ENCODE measurements around a stretch of chr10.

GRCh38 chr10:87093812-87094736 lies 569 bp downstream of the GLUD1 start:
- PRO-cap = bidirectional peak, plus-strand start at chr10:87094088, minus-strand start at chr10:87094070
- RAMPAGE, long total RNA, 2 experiments = start-site peak on the plus strand in 1 of 2 experiments, at chr10:87094238-87094377 at its widest, 12 reads per replicate

DNA sequence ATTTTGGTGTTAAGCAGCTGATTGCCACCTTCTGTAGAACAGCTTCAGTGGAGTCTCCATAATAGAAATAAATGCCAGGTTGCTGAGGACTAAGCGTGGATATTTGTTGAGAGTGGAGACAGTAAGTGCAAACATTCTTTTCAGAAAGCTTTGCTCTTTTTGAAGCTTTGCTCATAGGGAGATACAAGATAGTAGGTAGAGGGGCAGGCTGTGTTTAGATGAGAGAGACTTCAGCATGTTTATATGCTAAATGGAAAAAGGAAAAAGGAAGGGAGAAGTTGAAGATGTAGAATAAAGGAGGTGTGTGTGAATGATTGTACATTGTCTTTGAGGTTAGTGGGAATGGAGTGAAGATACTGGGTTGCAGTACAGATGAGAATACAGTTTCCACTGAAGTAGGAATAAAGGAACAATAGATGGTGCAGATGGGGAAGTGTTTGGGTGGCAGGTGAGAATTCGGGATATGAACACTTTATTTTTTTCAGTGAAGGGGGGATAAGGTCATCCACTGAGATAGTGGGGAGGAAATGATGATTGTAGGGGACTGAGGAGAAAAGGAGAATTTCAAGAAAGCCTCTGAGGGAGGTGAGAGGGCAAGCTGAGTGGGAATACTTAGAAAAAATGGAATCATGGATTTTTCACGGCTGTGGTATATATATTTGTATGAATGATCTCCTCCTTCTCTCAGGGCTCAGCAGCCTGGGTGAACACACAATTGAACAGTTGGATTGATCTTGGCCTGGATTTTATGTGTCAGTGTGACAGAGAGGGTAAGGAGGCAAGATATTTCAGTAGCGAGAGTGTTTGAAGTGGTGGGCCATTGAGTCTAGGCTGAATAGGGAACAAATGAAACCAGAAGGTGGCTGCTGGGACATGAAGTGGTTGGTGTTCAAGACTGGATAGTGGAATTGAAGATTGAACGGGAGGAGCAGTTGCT lies 21.4 kb downstream of the SHLD2 start:
- PRO-cap = no peak
- RAMPAGE, long total RNA, 2 experiments = no peak in any of the 2 experiments

DNA sequence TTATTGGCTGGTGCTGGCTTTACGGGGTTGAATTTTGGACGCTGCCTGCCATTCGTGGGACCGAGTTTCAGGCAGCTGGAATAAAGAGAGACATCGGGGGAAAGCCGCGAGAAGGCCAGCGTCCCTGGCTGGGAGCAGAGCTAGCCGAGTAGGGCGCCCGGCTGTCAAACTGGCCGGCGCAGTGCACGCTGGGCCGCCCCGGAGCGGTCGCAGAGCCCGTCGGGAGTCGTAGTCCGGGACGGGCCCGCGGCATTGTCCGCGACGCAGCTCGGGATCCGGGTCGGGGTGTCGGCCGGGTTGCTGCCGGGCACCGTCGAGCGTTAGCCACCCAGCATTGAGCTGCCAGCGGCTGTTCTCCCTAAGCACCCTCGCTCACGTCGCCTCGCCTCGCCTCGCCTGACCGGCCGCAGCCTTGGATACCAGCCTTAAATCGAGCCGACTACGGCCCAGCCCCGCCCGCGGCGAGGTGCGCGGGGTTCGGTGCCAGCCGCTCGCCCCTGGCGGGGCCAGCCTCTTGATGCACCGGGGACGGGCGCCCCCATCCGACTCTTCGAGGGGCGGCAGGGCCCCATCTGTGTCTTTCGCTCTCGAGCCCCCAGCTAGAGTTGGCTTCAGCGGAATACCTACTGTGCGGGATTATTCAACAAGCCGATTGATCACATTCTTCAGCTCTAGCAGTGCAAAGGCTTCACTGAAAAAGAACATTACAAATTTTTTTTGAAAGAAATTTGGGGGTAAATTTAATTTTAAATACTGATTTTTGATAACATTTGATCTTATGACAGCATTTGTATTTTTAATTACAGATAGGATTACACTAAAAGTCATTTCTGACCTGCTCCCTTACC lies 14.6 kb upstream of the NUTM2D start:
- PRO-cap = bidirectional peak, plus-strand start at position 252 of the sequence, minus-strand start outside the sequence; unidirectional peak, minus-strand start at position 516 of the sequence
- RAMPAGE, long total RNA, 2 experiments = no peak in any of the 2 experiments

- PRO-cap = no peak
- RAMPAGE, long total RNA, 2 experiments = no peak in any of the 2 experiments
Measured at GRCh38 chr10:87504997-87505769, 490 bp downstream of the MINPP1 start.

GRCh38 chr10:87532373-87532681 lies 27.6 kb downstream of the MINPP1 start:
- PRO-cap = no peak
- RAMPAGE, long total RNA, 2 experiments = no peak in any of the 2 experiments

DNA sequence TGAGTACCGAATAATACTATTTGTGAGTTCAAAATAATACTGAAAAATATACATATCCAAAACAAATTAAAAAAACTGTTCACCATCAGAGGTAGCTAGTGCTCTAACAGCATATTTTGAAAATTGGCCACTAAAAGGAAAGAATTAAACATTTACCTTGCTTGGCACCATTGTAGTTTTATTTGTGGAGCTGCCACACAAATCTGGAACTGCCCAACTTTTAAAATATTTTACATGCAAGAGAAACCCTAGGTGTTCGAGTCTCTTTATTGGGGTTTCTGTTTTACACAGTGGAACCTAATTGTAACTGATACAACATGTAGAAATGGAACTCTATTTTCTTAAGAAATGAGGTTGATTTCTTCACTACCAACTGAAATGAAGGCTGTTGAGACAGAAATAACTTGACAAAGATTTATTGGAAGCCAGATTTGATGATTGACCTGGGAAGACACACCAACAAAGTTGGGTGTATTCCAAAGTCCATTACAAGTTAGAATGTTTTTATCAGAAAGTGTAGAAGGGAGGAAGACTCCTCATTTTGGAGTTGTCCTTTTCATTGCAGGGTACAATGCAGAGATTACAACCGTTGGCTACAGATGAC lies 74.0 kb upstream of the PAPSS2 start:
- PRO-cap = no peak
- RAMPAGE, long total RNA, 2 experiments = no peak in any of the 2 experiments

GRCh38 chr10:87626227-87626660 lies 33.4 kb upstream of the PAPSS2 start:
- PRO-cap = no peak
- RAMPAGE, long total RNA, 2 experiments = no peak in any of the 2 experiments

DNA sequence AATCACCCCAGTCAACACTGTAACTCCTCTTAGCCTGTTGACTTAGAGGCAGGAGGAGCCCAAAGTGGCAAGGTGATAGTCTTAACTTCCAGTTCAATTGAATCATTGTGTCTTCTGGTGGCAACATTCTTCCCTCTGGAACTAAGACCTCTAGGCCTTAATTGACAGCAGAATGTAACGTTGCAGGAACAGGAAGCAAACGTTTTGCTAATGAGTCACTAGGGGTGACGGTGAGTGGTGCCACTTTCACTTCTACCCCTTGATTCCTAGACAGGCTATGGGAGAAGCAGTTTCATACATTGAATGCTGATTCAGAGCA lies 24.0 kb upstream of the PAPSS2 start:
- PRO-cap = no peak
- RAMPAGE, long total RNA, 2 experiments = no peak in any of the 2 experiments

DNA sequence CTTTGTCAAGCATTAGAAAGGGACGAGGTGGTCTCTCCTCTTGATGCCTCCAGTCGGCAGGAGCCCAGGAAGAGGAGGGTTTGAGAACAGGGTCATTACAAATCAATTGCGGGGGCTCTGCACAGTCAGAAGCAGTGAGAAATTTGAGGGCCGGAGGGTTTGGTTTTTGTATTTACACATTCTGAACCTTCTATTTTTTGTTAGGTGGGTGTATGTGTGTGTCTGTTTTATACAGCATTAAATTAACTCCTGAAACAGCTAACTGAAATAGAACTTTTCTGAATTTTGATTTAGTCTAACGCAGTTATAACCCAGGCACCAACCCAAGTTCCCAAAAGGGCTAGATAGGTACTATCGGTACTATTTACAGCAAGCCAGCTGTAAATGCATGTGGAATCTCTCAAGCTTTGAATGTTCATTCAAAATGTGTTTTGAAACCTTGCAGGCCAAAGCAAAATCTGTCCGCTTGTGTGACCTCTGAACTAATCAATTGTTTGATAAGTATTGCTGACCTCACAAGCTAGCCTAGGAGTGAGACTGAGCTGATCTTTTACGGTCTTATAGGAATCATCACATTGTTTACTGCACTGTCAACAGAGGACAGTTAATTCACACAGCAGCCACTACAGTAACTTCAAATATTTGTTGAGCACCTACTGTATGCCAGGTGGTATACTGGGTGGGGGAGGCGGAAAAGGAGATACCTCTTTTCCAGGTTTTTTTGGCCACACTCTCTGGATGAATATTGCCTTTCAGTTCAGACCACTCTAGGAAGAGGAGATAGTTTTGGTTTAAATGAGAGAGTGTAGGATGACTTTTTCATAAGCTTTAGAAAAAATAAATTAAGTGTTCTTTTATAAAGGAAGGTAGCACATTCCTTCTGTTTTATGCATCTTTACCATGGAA lies 2.1 kb downstream of the PAPSS2 start:
- PRO-cap = no peak
- RAMPAGE, long total RNA, 2 experiments = no peak in any of the 2 experiments

DNA sequence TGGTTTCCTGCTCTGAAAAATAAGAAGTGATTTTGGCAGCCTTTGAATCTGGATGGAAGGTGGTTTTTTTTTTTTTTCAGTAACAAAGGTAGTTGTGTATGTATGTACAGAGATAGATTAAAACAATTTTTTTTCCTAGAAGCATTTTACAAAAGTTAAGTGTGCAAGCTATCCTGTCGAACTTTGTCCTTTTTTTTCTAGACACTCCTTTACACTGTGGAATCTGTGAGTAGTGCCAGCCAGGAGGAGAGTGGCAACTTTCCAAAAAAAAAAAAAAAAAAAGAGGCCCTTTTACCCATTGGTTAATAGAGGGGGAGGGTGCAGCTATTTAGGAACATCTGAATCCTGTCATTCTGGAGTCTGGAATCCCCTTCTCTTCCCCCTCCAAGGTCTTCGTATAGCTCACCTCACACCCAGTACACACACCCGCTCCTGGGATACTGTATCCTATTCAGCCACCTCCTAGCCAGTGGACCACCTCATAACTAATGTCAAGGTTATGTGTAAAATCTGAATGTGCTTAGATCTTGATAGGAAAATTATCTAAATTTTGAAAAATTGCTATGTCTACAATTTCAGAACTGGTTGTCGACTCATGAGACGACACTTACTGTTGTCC lies 26.5 kb downstream of the PAPSS2 start:
- PRO-cap = no peak
- RAMPAGE, long total RNA, 2 experiments = no peak in any of the 2 experiments

DNA sequence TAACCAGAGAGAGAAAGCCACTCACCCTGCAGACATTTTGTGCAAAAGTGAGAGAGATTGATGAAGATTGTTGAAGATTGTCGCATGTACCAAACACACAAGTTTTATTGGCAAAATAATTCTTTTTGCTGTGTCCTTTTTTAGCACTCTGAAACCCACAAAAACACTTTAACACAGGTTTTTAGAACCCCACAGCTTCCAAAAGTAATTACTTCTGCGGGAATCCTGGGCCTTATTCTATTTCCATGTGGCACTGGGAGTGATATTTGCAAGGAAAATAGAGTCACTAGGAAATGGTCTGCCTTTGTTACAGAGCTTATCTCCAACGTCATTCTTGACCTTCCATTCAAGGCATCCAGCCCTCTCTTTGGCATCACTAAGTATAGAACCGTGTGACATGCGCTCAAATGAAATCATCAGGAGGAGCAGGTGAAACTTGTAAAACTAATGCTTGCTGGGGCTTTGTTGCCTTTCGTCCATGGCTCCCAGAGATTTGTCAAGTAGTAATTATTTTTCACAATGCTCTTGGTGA lies 73.3 kb downstream of the PAPSS2 start:
- PRO-cap = no peak
- RAMPAGE, long total RNA, 2 experiments = no peak in any of the 2 experiments

GRCh38 chr10:87861317-87861927 lies 1.9 kb downstream of the KLLN start:
- PRO-cap = no peak
- RAMPAGE, long total RNA, 2 experiments = no peak in any of the 2 experiments

DNA sequence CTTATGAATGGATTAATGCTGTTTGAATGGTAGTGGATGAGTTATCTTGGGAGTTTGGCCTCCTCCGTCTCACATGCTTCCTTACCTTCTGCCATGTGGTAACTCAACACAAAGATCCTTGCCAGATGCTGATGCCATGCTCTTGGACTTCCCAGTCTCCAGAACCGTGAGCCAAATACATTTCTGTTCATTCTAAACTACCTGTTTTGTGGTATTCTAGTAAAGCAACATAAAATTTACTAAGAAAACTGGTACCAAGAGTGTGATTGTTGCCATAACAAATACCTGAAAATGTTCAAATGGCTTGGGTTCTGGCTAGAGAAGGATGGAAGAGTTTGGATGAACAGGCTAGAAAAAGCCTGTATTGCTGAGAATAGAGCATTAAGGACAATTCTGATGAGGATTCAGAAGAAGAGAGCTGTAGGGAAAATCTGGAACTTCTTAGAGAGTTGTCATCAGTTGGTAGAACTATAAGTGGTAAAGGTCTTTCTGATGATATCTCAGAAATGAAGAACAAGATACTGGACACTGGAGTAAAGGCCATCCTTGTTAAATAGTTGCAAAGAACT lies 23.4 kb downstream of the PTEN start:
- PRO-cap = no peak
- RAMPAGE, long total RNA, 2 experiments = no peak in any of the 2 experiments

DNA sequence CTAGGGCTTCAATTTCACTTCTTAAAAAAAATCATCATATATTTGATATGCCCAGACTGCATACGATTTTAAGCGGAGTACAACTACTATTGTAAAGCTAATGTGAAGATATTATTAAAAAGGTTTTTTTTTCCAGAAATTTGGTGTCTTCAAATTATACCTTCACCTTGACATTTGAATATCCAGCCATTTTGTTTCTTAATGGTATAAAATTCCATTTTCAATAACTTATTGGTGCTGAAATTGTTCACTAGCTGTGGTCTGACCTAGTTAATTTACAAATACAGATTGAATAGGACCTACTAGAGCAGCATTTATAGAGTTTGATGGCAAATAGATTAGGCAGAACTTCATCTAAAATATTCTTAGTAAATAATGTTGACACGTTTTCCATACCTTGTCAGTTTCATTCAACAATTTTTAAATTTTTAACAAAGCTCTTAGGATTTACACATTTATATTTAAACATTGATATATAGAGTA lies 103.6 kb downstream of the PTEN start:
- PRO-cap = no peak
- RAMPAGE, long total RNA, 2 experiments = no peak in any of the 2 experiments

GRCh38 chr10:88057881-88058229 lies 194.4 kb downstream of the PTEN start:
- PRO-cap = no peak
- RAMPAGE, long total RNA, 2 experiments = no peak in any of the 2 experiments

- PRO-cap = bidirectional peak, plus-strand start at chr10:88256521, minus-strand start at chr10:88256291
- RAMPAGE, long total RNA, 2 experiments = no peak in any of the 2 experiments
Measured at GRCh38 chr10:88255943-88256919, 326.9 kb downstream of the RNLS start.

GRCh38 chr10:88385252-88386317 lies 197.5 kb downstream of the RNLS start:
- PRO-cap = no peak
- RAMPAGE, long total RNA, 2 experiments = no peak in any of the 2 experiments

GRCh38 chr10:88841307-88841653 lies 10.4 kb downstream of the ANKRD22 start:
- PRO-cap = no peak
- RAMPAGE, long total RNA, 2 experiments = no peak in any of the 2 experiments

GRCh38 chr10:88880956-88881260 lies 863 bp downstream of the STAMBPL1 start:
- PRO-cap = no peak
- RAMPAGE, long total RNA, 2 experiments = no peak in any of the 2 experiments

GRCh38 chr10:88881261-88881696 lies 1.2 kb downstream of the STAMBPL1 start:
- PRO-cap = no peak
- RAMPAGE, long total RNA, 2 experiments = no peak in any of the 2 experiments

Data from prostate gland (tissue), 2 donors.